Mesenchymal stem cell of the bone marrow (primary cell): ENCODE measurements around a stretch of chr11.

- CAGE, long polyA plus RNA: no peak
Observed at GRCh38 chr11:114285464-114286370, 10.5 kb upstream of the NNMT start.

DNA sequence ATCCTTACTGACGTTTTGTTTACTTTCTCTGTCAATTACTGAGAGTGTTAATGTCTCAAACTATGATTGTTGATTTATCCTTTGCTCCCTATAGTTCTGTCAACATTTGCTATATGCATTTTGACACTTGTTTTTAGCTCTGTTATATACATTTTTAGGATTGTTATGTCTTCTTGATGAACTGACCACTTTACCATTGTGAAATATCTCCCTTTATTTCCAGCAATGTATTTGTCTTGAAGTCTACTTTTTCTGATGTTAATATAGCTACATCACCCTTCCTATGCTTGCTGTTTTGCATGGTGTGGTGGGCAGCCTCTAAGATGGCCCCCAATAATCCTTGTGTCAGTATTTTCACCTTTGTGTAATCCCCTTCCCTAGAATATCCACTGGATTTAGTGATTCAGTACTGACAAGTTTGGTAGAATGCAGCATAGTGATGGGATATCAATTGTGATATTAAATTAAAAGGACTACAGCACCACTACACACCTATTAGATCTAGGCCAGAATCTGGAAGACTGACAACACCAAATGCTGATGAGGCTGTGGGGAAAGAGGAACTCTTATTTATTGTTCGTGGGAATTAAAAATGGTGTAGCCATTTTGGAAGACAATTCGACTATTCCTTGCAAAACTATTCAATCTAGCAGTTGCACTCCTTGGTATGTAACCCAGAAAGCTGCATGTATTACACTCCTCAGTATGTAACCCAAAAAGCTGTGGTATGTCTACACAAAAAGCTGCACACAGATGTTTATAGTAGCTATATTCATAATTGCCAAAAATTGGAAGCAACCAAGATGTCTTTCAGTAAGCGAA lies 4.6 kb downstream of the NNMT start:
- CAGE, long polyA plus RNA: no peak

GRCh38 chr11:114441101-114441381 lies 1.8 kb downstream of the REXO2 start:
- CAGE, long polyA plus RNA: no peak

GRCh38 chr11:114556053-114556771 lies 3.5 kb downstream of the NXPE1 start:
- CAGE, long polyA plus RNA: no peak

DNA sequence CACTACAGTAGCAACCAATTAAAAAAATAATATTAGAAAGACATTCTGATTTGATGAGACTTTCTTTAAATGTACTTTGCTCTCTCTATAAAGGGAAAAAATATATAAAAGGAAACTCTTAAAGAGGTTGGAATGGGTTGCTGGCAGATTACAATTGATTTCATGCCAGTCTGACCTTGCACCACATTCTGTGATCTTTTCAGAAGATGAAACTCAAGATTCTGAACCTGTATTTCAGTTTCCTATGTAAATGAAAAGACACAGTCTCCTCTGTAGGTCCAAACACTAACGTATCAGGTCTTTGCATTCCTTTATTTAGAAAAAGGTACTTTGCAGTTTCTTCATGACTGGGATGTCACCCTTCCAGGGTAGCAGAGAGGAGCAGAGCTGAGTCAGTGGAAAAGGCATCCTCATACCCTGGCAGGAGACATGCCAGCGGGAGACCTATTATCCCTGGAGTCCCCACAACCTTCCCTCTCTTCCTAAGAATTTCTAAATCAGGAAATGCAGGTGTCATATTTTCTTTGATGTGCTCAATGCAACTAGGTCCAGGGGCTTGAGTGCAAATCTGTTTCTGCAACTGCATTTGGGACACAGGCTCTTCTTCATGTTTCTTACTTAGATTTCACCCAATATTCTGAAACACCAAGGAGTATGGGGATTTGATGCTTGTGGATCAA lies 282.6 kb downstream of the CADM1 start:
- CAGE, long polyA plus RNA: no peak

DNA sequence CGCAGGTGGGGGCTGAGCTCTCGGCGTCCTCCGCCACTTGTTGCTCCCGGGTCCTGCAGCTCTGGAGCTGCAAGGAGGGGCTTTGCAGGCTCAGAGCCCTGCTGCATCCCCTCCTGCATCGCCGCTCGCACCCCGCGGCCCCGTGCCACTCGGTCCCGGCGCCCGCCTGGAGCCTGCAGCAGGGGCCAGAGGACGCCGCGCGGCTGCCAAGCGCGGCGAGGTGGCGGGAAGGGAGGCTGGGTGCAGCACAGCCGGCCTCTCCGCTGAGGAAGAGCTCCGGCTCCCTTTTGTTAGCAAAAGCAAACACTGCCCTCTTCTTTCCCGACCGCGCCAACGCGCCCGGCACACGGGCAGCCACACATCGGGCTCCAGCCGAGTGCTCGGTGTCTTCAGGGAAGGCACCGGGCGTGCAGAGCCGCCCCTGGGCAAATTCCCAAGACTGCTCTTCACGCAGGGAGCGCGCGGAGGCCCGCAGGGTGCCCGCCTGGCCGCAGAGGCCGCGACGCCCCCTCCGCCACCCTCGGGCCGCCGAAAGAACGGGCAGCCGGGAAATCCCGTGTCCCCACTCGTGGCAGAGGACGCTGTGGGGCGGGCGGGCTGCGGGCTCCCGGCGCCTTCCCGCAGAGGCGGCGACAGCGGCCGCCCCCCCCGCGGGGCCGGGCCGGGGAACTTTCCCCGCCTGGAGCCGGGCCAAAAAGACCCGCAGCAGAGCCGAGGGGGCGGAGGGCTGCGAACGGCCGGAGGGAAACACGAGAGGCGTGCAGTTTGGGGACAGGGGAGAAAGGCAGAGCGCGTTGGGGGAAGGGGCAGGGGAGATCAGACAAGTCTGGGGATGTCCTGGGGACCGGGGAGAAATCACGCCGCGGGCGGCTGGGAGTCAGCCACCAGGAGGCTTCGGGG lies 1.0 kb downstream of the CADM1 start:
- CAGE, long polyA plus RNA: no peak

DNA sequence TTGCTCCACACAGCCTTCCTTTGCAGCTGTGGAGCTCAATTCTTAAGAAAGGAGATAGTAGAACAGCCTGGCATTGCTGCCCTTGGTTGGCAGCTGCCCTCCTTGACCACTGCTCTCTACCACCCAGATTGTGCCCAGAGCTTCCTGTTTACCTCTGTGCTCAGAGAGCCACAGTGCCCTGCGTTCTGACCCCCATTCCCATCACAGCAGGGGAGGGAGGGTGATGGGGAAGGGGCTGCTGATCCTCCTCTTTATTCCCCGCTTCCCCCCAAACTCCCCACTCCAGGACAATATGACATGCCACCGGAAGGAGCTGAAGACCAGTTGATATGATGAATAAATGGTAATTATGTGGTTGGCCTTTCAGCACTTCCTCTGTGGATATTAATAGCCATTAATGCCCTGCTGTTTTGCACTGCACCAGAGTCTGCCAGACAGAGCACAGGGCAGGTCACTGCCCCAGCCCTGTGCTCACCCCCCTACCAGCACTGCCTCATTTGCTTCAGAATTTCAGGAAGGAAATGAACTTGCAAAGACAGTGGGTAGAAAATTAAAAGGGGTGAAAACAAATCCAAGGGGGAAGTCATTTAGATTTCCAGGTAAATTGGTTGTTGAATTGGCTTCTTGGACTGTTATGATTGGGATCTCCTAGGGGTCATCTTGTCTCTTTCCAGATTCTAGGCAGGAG lies 426.9 kb upstream of the CADM1 start:
- CAGE, long polyA plus RNA: no peak

- CAGE, long polyA plus RNA: no peak
Observed at GRCh38 chr11:116162675-116163201, 610.0 kb downstream of the BUD13 start.

- CAGE, long polyA plus RNA: no peak
Observed at GRCh38 chr11:116193182-116194401, 579.2 kb downstream of the BUD13 start.

DNA sequence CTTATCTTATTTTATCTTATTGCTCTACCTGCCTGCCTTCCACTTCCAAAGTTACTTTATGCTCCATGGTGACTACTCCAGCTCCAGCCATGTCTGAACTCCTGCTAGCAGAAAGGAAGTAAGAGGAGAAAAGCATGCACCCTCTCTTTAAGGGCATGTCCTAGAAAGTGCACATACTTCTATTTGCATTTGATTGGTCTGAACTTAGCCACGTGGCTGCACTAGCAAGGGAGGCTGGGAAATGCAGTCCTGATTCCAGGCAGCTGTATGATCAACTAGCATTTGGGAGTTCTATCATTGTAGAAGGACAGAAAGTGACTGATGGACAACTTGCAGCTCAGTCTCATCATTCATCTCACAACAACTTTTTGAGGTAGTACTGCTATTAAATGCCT lies 515.7 kb downstream of the BUD13 start:
- CAGE, long polyA plus RNA: no peak

DNA sequence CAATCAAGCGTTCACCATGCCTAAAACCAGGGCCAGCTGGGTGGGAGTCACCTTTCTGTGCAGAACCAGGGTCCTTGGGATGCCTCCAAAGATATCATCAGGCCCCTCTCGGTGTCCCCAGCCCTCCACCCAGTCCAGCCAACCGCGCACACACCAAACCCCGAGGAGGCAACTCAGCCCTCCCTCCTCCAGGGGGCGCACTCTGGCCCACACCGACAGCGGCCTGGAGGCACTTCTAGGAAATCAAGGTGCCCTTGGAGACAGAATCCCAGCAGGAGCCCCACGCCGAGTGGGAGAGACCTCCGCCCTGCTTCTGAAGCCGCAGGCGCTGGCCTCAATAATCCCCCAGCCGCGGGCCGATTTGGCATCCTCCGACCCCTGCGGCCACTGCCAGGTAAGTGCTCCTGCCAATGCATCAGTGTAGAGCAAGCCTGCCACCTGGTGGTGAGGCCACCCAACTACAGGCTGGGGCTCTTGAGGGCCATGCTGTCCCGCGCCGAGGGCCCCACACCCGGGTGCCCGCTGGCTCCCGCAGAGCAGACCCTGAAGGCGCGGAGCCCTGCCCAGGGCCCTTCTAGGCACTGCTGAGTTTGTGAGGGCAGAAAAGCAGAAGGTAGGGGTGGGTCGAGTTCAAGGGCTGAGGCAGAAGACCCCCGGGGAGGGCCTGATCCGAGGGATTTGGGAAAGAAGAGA lies 496.3 kb downstream of the BUD13 start:
- CAGE, long polyA plus RNA: no peak

DNA sequence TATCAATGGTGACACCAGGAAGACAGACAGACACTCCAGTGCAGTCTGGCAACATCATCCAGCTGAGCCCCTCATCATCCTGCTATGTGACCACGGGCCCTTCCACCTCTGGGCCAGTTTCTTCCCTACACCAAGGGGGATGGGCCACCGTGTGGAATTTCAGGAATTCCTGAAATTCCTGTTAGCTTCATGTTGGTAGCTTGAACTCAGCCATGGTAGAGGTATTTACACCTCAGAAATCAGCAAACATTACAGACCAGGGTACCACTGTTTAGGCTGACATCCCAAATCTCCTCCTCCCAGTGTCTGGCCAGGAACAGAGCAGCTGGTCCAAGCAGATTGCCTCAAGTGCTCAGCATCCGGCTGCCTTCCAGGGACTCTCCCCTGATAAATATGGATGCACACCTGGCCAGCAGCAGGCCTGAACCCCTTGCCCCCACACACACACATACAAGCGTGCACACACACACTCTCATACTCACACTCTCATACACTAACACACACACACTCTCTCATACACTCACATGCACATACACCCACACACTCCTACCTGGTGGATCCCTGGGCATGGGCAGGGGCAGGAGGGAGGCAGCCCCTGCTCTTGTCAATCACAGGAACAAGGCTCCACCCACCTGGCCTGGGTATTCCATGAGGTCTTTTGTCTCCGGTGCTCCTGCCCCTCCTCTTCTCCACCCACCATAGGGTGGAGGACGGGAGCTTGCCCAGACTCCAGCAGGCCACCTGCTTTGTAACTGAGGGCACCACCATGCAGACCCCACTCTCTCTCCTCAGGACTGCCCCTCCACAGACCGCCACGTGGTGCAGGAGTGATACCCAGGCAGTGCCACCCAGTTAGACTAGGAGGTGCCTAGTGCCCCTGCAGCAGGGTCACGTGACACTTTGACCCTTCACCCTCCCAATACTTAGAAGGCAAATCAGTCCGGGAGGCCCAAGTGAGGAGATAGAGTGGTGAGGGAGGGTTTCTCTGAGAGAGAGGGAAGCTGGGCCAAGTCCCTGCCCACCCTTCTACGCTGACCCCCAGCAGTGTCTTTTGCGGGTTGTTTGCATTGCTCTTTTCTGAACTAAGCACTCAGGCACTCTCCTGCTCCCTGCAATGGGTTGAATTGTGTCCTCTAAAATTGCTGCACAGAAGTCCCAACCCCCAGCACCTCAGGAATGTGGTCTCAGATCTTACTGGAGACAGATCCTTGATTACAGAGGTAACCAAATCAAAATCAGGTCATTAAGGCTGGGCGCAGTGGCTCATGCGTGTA lies 84.9 kb downstream of the BUD13 start:
- CAGE, long polyA plus RNA: no peak

GRCh38 chr11:116707388-116707693 lies 65.4 kb downstream of the BUD13 start:
- CAGE, long polyA plus RNA: no peak

DNA sequence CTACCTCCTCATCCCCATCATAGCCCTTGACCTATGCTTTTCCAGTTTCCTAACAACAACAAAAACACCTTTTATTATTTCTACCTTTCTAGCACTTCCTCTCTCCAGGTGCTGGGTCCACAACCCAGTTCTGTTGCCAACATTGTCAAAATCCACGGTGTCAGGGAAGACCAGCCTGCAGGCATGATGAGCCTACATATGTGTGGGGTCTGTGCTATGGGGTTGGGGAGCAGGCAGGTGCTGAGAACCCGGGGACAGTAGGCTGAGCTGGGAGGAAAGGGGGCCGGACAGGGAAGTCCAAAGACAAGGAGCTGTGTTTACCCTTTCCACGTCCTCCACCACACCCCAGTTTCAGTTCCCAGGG lies 716 bp upstream of the ZPR1 start:
- CAGE, long polyA plus RNA: no peak

DNA sequence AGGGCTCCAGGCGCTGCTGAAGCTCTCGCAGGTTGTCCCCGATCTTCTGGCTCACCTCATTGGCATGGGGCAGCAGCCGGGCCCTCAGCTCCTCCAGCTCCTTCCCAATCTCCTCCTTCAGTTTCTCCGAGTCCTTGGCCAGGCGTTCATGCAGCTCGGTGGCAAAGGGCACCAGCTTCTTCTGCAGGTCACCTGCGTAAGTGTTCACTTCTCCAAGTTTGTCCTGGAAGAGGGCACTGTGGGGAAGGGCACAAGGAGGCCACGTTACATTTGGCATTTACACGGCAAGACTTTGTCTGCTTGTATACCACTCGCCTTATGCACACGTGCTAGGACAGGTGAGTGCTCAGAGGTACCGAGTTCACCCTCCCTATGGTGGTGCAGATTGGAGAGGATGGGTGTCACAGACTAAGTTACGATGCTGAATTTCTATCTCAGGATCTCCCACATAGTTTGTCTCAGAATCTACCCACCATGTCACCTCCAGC lies 1.4 kb downstream of the APOA4 start:
- CAGE, long polyA plus RNA: no peak

GRCh38 chr11:116874237-116874791 lies 36.9 kb upstream of the APOA1 start:
- CAGE, long polyA plus RNA: no peak

DNA sequence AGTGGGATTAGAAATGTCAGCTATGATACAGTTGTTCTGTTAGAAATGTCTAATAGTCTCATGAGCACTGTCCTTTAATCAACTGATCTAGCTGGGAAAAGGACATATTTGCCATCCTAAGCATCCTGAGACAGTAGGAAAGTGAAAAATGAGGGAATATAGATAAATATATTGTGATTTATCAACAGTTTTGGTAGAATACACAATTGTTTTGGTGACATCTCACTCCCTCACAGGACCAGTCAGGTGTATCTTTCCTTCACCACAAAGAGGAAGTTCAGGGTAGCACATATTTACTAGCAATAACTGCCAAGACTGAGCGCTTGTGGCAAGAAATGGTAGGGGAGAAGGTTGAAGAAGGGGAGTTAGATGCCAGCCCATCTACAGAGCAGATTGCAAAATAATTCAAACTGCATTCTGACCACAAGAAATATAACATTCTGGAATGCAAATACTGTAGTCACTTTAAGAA lies 90.9 kb upstream of the APOA1 start:
- CAGE, long polyA plus RNA: no peak

GRCh38 chr11:116933594-116934651 lies 96.5 kb upstream of the APOA1 start:
- CAGE, long polyA plus RNA: no peak

DNA sequence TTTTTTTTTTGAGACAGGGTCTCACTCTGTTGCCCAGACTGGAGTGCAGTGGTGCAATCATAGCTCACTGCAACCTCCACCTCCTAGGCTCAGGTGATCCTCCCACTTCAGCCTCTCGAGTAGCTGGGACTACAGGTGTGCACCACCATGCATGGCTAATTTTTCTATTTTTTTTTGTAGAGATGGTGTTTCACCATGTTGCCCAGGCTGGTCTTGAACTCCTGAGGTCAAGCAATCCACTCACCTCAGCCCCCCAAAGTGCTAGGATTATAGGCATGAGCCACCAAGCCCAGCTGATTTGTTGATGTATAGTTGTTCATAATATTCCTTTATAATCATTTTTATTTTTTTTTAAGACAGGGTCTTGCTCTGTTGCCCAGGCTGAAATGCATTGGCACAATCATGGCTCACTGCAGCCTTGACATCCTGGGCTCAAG lies 110.5 kb upstream of the APOA1 start:
- CAGE, long polyA plus RNA: no peak

DNA sequence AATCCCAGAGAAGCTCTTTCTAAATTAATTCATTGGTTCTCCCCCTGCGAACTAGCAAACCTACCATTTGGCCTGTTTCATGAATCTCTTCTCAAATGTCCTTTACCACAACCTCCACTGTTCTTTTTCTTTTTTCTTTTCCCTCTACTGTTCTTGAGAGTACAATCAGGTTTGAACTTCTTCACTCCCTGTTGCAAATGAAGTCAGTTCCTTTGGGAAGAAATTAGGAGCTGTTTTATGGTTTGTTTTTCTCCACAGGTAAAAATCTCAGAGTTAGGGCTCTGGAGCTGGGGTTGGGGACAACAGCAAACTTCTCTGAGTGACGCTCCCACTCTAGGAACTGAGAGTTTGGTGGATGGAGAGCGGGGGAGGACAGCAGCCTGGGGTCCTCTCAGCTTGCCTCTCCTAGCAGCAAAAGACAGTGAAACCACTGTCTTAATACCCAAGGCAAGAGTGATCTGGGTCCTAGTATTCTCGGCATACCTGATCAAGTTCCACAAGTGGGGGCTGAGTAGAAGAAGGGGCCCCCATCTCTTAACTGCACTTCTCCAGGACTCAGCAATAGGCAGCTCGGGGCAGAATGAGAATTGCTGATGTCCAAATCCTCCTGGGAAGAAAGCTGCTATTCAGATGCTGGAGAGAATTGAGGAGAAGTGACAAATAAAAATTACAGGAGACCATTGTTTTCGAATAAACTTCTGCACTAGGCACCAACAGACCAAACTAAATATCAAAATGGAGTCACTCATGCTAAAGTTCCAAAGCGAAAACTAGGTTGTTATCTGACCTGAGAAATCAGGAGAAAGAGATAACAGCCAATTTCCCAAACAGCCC lies 112.4 kb upstream of the APOA1 start:
- CAGE, long polyA plus RNA: no peak